ENCODE measurements around a stretch of chr2.

GRCh38 chr2:172329691-172330760 lies 97.4 kb upstream of the ITGA6 start:
- RRBS, result no CpG with 5 or more reads among the region's 16 CpGs

DNA sequence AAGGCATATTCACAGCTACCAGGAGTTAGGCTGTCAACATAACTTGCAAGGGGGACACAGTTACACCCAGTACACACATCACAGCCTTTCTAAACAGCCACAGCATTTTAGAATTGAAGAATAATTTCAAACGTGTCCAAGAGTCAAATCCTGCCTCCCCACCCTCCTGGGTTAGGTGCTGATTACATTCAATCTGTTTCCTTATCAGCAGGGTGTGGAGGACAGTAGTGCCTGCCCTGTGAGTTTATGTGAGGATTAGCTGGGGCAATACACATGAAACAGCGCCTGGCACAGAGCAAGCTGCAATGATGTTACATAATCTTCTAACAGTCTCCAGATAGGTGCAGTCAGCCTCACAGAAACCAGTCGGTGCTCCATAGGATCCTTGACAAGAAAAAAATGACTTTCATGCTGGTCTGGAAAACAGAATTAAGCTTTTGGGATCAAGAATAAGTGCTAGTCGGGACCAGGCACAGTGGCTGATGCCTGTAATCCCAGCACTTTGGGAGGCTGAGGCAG lies 91.7 kb upstream of the ITGA6 start:
- RRBS, result no CpG with 5 or more reads among the region's 4 CpGs

DNA sequence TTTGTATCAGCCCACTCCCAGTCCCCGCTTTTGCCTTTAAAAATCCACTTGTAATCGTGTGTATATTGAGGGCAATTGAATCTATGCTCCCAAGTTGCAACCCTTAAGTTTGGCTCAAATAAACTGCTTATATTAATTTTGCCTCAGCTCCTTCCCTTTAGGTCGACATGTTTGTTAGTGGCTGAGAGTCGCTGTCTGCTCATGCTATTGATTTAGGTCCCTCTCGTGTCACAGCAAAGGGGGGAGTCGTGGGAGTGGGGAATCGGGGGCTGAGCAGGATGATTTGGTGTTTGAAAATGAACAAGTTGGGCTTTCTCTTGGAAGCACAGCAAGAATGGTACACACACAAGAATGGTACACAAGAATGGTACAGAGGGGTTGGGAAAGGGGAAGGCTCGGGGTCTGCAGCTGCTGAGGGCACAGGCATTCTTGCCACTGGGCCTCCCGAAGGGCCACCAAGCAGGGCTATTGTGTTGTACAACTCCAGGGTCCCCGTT lies 42.8 kb upstream of the ITGA6 start:
- RRBS, result no CpG with 5 or more reads among the region's 10 CpGs

DNA sequence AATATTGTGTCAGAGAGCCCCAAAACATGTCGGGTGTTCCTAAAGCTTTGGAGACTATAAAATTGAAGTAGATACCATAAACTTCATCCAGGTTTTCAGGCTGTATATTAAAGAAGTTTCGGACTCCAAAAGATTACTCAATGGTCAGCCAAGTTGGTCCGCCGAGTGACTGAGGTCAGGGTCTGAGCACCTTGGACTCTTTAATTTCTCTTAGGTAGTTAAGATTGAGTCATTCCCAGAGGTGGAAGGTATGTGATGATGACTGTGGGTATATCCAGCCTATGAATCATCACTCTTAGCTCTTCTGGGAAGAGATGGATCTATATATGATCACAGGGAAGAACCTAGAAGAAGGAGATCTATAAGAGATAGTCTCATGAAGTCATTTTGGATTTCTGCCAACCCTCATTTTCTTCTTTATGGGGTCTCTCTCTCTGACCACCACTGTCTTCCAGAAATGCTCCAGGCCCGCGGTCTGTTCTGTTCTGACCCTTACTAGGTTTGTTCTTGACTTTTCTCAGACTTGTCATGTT lies 3.3 kb downstream of the ITGA6 start:
- RRBS, result no CpG with 5 or more reads among the region's 6 CpGs

DNA sequence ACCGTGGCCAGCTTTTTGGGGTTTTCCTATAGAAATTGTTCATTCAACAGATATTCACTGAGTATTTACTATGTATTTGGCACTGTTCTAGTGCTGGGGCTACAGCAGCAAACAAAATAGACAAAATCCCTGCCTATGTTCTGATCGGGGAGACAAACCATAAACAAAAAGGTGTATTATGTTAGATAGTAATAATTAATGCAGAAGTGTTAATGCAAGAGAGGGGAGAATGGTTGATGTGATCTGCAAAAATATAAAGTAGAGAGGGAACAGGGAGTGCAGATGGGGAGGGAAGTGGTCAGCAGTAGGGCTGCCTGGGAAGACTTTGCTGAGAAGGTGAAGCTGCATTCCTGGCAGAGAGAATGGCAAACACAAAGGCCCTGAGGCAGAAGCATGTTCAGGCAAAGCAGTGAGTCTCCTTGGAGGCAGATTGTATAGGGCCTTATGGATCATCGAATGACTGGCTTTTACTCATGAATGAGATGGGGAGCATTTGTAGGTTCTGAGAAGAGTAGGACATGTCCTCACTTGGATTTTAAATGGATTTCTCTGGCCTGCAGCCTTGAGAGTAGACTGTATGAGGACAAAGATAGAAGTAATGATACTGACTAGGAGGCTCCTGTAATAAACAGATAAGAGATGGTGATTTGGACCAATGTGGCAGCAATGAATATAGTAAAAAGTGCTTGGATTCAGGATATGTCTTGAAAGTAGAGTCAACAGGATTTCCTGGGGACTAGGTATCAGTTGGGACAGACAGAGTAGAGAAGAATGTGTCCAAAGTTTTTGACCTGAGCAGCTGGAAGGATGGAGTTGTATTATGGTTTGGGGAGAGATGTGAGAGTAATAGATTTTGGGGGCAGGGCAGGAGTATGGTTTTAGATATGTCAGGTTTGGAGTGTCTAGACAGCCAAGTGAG lies 9.6 kb downstream of the ITGA6 start:
- RRBS, result no CpG with 5 or more reads among the region's 3 CpGs

GRCh38 chr2:172461672-172462355 lies 34.4 kb downstream of the ITGA6 start:
- RRBS, result no CpG with 5 or more reads among the region's 10 CpGs

DNA sequence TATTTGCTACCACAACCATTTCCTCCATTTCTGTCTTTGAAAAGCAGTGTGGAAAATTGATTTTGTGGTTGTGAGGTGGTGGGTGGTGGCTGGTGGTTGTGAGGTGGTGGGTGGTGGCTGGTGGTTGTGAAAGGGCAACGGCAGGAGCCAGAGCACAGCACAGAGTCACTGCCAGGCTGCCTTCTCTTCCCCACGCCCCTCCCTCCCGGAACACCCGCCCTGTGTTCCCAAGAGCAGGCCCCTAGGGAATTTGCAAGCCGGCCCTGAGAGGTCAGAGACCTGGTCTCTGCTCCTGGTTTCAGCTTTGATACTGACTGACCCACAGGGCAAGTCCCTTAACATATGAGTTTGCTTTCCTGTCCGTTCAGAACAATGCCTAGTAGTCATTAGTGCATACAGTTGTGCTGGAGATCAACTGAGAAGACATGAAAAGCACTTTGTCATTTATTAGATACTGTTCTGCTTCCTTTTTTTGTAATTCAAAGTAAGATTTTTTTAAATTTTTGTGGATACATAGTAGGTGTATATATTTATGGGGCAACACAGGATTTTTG lies 53.0 kb downstream of the ITGA6 start:
- RRBS, result 14% methylated on average over 3 of the region's 6 CpGs

GRCh38 chr2:172496070-172496511 lies 59.8 kb upstream of the PDK1 start:
- RRBS, result no CpG with 5 or more reads among the region's 3 CpGs

- RRBS, result no CpG with 5 or more reads among the region's 6 CpGs
Measured at GRCh38 chr2:172614168-172614730, 58.4 kb downstream of the PDK1 start.

- RRBS, result no CpG with 5 or more reads among the region's 8 CpGs
Measured at GRCh38 chr2:172821165-172821943, 85.7 kb downstream of the RAPGEF4 start.

- RRBS, result no CpG with 5 or more reads among the region's 1 CpG
Measured at GRCh38 chr2:172999739-173000056, 75.9 kb upstream of the MAP3K20 start.

DNA sequence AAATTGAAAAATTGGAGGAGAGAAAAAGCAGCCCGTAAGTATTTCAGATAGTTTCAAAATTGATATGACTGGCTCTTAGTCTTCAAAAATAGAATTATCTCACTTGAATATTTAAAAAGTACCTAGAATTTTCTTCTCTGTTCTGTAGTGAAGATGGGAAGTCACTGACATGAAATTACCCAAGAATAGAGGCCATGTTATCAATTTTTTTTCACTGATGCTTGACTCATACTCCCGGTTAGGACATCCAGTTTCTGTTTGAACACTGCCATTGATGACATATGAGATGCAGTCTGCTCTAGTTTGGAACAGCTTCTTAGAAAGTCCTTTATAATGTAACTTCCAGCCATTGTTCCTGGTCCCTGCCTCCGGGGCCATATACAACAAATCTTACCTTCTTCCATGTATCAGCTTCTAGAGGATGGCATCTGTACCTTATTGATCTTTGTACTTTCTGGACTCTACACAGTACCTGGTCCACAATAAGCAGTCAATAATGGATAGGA lies 26.1 kb downstream of the MAP3K20 start:
- RRBS, result no CpG with 5 or more reads among the region's 3 CpGs

DNA sequence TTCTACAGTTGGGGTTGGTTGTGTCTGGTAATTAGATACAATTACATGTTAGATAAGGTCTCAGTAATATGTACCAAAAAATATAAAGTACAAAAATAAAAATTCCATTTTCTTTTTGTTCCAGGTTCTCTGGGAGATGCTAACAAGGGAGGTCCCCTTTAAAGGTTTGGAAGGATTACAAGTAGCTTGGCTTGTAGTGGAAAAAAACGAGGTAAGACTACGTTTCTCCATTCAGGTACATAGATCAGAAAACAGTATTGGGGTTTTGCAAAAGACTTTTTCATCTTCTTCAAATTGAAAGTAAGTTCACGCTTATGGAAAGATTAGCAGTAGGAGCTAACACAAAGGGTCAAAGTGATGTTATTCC lies 122.2 kb downstream of the MAP3K20 start:
- RRBS, result no CpG with 5 or more reads among the region's 3 CpGs

GRCh38 chr2:173210502-173210854 lies 134.8 kb downstream of the MAP3K20 start:
- RRBS, result no CpG with 5 or more reads among the region's 6 CpGs

DNA sequence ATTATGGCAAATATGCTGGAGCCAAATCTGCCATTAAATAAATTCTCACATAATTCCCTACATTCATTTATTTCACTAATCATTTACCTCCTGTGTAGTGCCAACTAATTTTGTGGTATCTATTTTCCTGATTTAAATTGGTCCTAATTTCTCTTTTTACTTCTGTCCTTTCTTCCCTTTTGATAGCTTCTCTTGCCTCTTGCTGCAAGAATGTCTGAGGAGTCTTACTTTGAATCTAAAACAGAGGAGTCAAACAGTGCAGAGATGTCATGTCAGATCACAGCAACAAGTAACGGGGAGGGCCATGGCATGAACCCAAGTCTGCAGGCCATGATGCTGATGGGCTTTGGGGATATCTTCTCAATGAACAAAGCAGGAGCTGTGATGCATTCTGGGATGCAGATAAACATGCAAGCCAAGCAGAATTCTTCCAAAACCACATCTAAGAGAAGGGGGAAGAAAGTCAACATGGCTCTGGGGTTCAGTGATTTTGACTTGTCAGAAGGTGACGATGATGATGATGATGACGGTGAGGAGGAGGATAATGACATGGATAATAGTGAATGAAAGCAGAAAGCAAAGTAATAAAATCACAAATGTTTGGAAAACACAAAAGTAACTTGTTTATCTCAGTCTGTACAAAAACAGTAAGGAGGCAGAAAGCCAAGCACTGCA lies 133.6 kb upstream of the CDCA7 start:
- RRBS, result no CpG with 5 or more reads among the region's 3 CpGs

DNA sequence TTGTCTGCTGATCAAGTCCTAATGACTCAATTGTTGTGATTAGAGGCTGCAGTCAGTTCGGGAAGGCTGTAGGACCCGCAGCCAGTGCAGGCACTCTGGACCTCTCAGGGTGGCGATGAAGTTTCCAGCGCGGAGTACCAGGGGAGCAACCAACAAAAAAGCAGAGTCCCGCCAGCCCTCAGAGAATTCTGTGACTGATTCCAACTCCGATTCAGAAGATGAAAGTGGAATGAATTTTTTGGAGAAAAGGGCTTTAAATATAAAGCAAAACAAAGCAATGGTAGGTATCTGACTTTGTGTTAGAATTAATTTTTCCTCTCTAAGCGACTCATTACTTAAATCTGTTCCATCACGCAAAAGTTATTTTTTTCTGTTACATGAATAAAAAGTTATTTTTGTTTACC lies 8.5 kb downstream of the CDCA7 start:
- RRBS, result no CpG with 5 or more reads among the region's 9 CpGs

DNA sequence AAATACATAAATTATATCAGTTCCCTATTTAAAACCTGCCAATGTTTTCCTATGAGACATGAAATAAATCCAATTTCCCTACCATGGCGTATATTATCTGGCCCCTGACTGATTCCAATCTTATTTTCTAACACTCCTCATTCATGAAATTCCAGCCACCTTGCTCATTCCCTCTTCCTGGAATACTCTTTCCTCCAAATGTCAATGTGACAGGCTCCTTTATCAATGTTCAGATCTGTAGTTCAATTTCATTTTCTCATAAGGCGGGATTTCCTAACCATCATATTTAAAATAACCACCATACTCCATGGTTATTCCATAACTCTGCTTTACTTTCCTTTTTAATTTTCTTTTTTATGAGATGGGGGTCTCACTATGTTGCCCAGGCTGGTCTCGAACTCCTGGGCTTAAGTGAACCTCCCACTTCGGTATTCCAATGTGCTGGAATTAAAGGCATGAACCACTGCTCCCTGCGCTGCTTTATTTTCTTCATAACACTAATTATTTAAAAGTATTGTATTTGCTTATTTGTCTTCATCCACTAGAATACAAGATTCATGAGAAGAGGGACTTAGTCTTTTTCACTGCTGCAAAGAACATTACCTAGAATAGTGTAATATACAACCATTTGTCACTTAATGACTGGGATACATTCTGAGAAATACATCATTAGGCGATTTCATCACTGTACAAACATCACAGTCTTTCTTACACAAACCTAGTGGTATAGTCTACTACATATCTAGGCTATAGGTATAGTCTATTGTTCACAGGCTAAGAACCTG lies 21.8 kb downstream of the SP3 start:
- RRBS, result no CpG with 5 or more reads among the region's 6 CpGs

DNA sequence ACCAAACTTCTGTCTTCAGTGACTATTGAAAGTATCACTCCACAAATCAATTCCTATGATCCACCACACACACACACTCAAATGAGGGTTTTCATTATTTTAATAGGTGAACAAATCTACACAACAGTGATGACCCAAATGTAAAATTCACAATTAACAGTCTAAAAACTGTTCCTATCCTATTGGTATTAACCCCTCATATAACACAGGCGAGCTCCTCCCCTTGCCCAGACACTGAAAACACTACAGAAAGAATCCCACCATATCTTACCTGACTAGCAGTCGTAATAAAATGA lies 2.5 kb downstream of the SP3 start:
- RRBS, result no CpG with 5 or more reads among the region's 2 CpGs

All from PFSK-1 (cell line).